ENCODE results near the gene NDFIP1.

- RAMPAGE, long total RNA, result no peak
- RRBS, result no CpG with 5 or more reads among the region's 11 CpGs
Measured at GRCh38 chr5:141805533-141806393, 72.4 kb downstream of the PCDH1 start.

GRCh38 chr5:141825044-141825632 lies 53.1 kb downstream of the PCDH1 start:
- RAMPAGE, long total RNA, result no peak
- RRBS, result no CpG with 5 or more reads among the region's 9 CpGs

GRCh38 chr5:141849250-141850178 lies 28.7 kb downstream of the PCDH1 start:
- RAMPAGE, long total RNA, result no peak
- RRBS, result 1% methylated on average over 23 of the region's 81 CpGs

DNA sequence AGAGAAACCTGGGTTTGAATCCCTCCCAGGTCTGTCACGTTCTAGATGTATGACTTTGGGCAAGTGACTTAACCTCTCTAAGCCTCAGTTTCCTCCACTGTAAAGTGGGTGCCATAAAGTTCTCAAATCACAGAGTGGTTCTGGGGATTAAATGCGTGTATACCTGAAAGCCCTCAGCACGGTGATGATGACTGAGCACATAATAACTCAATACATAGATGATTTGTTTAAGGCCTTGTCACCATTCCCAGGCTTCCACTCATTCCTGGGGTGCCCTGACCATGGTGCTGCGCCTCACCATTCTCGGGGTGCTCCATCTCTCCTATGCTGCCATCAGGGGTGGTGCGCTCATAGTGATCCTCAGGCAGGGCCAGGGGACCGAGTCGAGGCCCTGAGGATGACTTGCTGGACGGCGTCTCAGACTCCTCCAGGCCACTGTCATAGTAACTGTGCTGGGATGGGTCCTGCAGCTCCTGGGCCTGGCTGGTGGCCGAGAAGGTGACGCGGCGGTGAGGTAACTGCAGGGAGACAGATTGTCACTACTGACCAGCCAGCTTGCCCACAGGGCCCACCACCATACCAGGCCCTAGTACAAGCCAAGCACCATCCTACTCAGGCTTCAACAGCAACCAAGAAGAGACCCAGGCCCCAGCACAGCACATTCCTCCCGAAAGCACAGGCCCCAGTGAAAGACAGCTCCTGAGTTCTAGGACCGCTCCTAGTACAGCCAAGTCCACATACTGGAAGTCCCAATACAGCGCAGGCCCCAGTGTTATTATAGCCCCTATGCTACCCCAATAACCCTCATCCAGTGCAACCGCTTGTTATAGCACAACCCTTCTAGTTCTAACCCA lies 21.0 kb downstream of the PCDH1 start:
- RAMPAGE, long total RNA, result no peak
- RRBS, result no CpG with 5 or more reads among the region's 18 CpGs

GRCh38 chr5:141862996-141863600 lies 15.1 kb downstream of the PCDH1 start:
- RAMPAGE, long total RNA, result no peak
- RRBS, result no CpG with 5 or more reads among the region's 18 CpGs

- RAMPAGE, long total RNA, result no peak
- RRBS, result no CpG with 5 or more reads among the region's 11 CpGs
Measured at GRCh38 chr5:141869511-141870145, 8.6 kb downstream of the PCDH1 start.

- RAMPAGE, long total RNA, result no peak
- RRBS, result no CpG with 5 or more reads among the region's 16 CpGs
Measured at GRCh38 chr5:141941894-141942990, 15.8 kb downstream of the PCDH12 start.

GRCh38 chr5:141958726-141959313 lies 818 bp upstream of the PCDH12 start:
- RAMPAGE, long total RNA, result no peak
- RRBS, result no CpG with 5 or more reads among the region's 7 CpGs

DNA sequence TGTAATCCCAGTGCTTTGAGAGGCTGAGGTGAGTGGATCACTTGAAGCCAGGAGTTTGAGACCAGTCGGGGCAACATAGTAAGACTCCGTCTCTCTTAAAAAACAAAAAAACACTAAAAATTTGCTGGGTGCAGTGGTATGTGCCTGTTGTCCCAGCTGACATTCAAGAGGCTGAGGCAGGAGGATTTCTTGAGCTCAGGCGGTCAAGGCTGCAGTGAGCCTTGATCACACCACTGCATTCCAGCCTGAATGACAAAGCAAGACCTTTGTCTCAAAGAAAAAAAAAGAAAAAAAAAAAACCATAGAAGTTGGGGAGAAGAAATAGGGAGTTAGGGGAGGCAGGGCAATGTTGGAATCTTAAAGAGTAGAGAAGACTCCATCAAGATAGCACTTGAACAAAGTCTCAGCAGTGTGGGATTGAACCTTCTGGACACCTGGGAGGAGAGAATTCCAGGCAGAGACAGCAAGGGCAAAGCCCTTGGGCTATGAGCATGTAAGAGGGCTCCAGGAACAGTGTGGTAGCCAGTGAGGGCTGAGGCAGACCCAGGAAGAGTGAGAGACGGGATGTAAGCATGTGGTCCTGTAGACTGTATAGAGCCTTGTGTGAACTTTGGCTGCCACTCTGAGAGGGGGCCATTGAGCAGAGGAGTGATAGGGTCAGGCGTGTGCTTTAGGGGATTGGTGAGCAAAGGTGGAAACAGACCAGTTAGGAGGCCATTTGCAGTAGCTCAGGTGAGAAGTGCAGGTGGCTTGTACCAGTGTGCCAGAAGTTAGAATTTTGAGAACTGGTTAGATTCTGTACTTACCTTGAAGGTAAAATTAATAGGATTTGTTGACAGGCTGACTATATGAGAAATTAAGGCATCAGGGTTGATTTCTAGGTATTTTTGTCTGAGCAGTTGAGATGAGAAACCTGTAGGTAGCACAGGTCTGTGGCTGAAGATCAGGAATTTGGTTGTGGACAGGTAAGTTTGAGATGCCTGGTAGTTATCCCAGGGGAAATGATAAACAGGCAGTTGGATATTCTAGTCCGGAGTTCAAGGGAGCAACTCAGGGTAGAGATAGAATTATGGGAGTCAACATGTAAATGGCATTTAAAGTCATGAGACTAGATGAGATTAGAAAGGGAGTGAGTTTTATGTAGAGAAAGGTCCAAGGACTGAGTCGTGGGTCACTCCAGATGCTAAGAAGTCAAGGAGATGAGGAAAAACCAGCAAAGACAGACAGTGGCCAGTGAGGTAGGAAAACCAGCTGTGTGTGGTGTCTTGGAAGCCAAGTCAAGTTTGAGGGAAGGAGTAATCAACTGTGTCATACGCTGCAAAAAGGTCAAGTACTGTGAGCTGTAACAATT lies 18.7 kb downstream of the GNPDA1 start:
- RAMPAGE, long total RNA, result no peak
- RRBS, result no CpG with 5 or more reads among the region's 8 CpGs

DNA sequence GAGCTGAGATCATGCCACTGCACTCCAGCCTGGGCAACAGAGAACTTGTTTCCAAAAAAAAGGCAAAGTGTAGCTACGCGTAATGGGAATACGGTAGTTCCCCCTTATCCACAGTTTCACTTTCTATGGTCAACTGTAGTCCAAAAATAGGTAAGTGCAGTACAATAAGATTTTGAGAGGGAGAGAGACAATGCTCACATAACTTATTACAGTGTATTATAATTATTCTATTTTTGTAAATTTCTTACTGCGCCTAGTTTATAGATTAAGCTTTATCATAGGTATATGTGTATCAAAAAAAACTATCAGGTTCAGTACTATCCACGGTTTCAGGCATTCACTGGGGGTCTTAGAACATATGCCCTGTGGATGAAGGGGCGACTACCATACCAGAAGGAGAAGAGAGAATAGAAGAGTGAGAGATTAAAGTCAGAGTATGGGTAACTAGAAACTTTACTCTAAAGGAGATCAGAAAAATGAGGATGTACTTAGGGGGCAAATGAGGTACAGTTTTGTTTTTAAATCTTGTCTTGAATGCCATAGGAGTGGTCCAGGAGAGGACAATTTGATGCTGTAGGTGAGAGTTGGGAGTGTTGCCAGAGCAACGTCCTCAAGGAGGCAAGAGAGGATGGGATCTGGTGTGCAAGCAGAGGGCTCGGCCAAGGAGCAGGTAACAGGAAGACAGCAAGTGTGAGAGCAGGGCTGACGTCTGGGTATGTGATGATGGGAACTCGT lies 15.8 kb downstream of the GNPDA1 start:
- RAMPAGE, long total RNA, result no peak
- RRBS, result no CpG with 5 or more reads among the region's 10 CpGs

- RAMPAGE, long total RNA, result no peak
- RRBS, result 3% methylated on average over 2 of the region's 36 CpGs
Measured at GRCh38 chr5:142011878-142012917, 629 bp downstream of the GNPDA1 start.

DNA sequence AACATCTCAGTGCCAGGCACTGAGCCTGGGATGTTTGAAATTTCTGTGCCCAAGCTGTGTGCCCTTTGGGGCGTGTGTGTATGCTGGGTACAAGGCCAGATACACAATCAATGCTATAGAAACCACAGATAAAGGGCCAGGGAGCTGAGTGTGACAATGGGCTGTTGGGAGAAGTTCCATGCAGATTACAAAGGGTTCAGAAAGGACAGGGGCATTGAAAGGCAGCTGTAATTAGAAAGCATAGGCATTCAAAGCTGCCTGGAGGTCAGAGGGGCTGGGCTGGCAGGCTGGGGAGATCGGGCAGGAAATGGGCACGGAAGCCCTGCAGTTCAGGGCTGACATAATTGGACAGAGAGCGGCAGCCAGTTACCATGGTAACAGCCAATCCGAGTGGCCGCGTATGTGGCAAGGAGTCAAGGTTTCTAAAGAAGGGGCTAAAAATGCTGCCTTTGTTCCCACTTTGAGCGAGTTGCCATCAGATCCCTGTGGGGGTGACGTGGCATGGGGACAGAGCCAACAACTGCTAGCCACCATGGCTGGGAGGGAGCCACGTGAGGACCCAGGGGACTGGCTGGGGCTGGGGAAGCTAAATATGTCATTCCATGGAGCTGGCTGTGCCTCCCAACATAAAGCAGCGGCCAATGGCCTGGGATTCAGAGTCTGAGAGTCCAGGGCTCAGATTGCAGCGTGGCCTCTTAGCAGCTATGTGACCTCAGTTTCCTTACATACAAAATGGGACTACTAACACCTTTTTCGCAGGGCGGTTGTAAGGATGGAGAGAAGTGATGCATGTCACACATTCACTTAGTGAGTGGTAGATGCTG lies 44.7 kb upstream of the NDFIP1 start:
- RAMPAGE, long total RNA, result no peak
- RRBS, result no CpG with 5 or more reads among the region's 14 CpGs

GRCh38 chr5:142108719-142109747 lies at the start of gene NDFIP1:
Gene NDFIP1, plus strand, starts transcription at chr5:142108779.
- RAMPAGE, long total RNA, result no peak
- RRBS, result 2% methylated on average over 25 of the region's 96 CpGs

GRCh38 chr5:142133679-142134392 lies 25.3 kb downstream of the NDFIP1 start:
- RAMPAGE, long total RNA, result no peak
- RRBS, result no CpG with 5 or more reads among the region's 3 CpGs

- RAMPAGE, long total RNA, result no peak
- RRBS, result no CpG with 5 or more reads among the region's 6 CpGs
Measured at GRCh38 chr5:142326907-142327444, 2.2 kb upstream of the SPRY4 start.

- RAMPAGE, long total RNA, result no peak
- RRBS, result no CpG with 5 or more reads among the region's 4 CpGs
Measured at GRCh38 chr5:142327445-142327979, 2.7 kb upstream of the SPRY4 start.

- RAMPAGE, long total RNA, result no peak
- RRBS, result no CpG with 5 or more reads among the region's 16 CpGs
Measured at GRCh38 chr5:142342106-142342915, 17.5 kb upstream of the SPRY4 start.

DNA sequence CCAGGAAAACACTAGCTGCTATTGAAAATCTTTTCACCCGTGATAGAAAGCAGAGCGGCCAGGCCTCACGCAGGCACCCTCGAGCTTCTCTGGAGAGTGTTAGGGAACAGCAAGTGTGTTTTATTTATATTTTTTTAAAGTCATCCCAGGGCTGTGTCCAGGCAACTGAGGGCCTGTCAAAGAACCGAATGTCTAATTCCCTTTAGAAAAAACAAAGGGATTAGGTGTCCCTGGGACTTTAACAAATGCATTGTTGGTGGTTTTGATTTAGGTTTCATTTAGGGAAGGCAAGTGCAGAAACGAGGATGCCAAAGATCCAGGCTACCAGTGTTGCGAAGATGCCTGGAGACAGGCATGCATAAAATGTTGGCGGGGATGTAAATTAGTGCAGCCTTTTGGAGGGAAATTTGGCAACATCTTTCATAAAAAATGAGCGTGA lies 51.2 kb upstream of the SPRY4 start:
- RAMPAGE, long total RNA, result no peak
- RRBS, result no CpG with 5 or more reads among the region's 9 CpGs

GRCh38 chr5:142389751-142390706 lies 65.2 kb upstream of the SPRY4 start:
- RAMPAGE, long total RNA, result no peak
- RRBS, result no CpG with 5 or more reads among the region's 8 CpGs

DNA sequence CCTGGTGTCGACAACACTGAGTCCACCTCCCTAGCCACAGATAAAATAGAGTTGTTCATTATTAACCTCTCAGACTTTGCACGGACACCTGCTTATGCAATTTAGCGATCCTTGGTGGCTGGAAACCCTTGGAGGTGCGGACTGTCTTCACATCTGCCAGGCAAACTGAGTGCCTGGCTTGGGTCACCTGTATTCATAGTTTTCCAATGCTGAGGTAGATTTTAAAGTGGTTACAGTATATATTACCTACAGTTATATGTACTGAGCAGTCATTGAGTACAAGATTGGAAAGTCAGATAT lies 164.0 kb downstream of the FGF1 start:
- RAMPAGE, long total RNA, result no peak
- RRBS, result no CpG with 5 or more reads among the region's 4 CpGs

All from epithelial cell of proximal tubule (primary cell).